ENCODE measurements around the gene ANKRD27.

- PRO-cap: no peak
Measured at GRCh38 chr19:32572533-32572962, 8.4 kb upstream of the PDCD5 start.

DNA sequence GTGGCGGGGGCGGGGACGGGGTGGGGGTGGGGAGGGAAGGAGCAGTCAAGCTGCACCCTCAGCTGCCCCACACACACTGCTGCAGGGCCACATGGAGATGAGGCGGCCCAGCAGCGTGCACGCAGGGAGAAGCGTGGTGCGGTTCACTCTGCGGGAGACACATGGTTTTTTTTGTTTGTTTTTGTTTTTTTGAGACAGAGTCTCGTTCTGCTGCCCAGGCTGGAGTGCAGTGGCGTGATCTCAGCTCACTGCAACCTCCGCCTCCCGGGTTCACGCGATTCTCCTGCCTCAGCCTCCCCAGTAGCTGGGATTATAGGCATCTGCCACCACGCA, 21.3 kb downstream of the ANKRD27 start:
- PRO-cap: no peak

DNA sequence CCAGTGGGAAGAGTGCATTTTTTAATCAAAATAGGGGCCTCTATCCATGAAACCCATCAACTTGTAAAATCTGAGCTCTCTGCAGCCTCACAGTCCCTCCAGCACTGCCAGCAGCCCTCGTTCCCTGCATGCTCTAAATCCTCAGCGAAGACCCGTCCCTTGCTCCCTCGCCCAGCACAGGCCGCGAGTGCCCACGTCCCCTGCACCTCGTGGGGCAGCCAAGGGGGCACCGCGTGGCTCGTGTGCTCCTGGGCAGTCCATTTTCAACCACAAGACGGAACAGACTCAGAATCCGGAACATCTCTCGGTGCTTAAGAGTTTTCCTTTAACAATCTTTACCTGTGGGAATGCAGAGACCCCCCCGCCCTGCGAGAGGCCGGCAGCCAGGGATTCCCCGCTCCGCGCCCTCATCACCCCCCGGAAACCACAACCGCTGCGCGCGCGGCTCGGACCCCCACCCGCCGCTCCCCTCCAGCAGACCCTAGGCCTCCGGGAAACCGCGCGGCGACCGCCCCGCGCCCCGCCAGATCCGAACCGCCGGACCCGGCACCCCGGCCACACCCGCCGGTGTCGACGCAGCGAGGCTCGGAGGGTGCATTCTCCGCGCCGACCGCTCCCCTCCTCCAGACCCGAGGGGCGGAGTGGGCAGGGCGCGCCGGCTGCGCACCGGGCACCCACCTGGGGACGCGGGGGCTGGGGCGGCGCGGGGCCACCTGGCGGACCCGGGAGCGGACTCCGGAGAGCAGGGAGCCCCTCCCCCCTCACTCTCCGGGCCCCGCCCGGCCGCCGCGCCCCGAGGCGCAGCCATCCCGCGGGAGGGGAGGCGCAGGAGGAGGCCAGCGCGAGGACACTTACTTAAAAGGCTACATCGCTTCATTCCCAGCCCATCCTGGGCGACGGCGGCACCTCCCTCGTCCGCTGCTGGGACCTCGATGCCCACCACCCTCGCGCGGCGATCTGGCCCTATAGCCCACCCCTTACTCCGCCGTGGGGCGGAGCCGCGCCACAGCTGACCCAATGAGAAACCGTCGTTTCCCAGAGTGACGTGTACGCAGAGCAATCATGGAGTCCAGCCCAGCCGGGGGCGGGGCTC, at the start of gene ANKRD27:
Gene ANKRD27 (minus strand): TSS at position 965 of the 1,093 bp plus-strand sequence.
- PRO-cap: bidirectional peak, plus-strand start outside the sequence, minus-strand start at position 951 of the sequence

- PRO-cap: no peak
Measured at GRCh38 chr19:32676207-32676929, 720 bp downstream of the RGS9BP start.

GRCh38 chr19:32677645-32678029, 2.0 kb downstream of the RGS9BP start:
- PRO-cap: no peak

DNA sequence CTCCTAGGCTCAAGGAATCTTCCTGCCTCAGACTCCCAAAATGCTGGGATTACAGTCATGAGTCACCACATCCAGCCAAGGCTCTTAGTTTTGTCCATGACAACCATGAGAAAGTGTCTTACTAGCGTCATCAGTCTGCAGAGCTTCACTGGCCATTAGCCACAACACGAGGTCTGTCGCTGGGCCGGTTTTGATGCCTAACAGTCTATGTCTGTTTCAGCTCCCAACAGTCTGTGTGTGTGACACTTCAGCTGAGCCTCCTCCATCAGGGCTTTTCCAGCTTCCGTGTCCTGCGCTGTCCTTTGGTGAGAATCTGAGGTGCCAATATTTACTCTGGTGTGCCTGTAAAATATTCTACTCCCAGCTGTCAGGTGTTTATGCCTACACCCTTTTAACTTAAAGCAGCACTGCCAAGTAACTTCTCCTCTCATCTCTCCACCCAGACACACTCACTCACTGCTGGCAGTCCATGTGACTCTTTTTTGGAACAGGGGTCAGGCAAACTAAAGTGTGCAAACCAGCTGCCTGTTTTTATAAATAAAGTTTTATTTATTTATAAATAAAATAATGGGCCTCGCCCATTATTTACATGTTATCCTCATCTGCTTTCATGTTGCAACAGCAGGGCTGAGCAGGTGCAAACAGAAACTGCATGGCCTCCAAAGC, 47.4 kb downstream of the CEP89 start:
- PRO-cap: no peak

DNA sequence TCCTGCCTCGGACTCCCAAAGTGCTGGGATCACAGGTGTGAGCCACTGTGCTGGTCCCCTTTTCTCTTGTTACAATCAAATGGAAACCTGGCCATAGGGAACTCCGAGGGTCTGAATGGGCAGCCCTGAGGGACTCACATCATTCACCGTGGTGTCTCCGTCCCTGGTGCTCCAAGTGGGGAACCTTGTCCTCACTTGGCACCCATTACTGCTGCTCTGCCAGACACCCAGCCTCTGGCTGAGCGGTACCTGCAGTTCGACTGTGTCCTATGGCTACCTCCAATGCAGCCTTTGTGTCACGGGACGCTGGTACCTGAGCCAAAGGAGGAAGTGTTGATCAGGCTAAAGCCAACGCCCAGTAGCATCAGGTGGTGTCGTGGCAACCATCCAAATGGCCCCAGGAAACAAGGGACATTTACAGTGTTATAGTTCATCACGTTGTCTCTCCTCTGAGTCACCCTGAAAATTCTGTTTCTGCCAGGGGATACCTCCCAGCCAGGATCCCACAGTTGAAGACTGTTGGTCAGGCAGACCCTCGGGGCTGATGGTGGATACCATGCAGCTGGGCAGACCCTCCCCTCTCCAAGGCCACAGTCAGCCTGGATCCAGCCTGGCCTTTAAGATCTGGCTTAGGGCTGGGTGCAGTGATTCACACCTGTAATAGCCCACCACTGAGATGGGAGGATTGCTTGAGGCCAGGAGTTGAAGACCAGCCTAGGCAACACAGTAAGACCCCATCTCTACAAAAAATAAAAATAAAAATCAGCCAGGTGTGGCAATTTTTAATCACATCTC, 10.0 kb downstream of the RHPN2 start:
- PRO-cap: no peak

- PRO-cap: no peak
Measured at GRCh38 chr19:33246608-33247285, 21.1 kb upstream of the SLC7A10 start.

DNA sequence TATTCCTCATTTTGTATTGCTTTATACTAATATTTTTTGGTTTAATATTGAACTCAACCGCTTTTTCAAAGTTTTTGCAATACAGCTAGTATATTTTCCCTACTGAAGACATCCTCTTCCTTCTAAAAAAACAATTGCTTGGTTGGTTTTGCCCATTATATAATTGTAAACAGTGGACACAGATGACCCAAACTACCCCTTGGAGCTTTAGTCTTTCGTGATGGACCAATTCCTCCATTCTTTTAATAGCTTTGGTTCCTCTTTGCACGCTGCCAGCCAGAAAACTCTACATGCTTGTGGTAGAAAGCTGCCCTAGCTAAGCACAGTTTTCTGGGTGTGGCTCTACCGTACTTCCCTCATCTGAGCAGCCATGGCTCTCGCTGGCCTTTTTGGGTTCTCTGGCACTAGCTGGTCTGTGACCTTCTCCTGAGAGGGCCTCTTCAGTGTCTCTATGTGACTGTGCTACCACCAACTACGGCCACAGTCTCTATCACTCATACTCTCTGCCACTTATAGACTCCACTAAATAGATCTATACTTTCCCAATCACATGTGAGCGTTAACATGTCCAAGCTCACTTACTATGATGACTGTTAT, 29.9 kb upstream of the CEBPA start:
- PRO-cap: no peak

- PRO-cap: no peak
Measured at GRCh38 chr19:33393374-33394067, 20.0 kb downstream of the CEBPG start.

GRCh38 chr19:33399937-33400733, 26.6 kb downstream of the CEBPG start:
- PRO-cap: no peak

DNA sequence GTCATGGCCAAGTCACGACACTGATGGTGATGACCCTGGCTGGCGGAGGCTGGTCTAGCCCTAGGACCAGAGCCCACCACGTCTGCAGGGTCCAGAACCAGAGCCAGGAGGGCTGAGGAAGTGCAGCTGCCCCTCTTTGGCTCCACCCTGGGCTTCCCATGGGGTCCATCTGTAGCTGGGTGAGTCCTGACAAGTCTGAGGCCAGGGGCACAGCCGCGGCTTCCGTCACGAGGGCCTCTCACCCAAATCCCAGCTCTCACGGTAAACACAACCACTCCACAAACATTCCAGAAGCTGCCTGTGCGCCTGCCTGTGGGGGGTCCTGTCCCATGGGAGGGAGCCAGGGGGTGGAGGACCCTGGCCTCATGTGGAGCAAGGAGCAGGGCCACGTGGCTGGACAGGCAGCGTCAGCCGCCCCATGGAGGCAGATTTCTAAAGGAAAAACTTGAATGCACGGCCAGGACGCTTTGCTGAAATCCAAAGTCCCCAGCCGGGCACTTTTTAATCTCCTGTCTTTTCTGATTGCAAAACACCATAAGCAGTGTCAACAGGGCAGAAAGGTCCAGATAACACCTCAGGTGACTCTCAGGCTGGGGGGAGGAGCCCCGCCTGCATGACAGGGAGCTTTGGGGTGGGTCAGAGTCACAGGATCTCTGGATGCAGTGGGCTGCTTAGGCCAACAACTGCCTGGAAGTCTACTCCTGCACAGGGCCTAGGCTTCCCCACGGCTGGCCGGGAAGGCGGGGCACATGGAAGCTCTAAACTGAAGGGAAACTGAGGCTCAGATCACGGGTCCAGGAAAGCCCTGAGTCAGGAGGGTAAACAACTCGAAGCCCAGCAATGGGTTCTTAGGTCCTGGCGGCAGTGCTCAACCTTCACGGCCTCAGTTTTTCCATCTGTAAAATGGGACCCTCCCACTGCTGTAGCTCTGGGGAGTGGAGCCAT, 30.0 kb downstream of the CEBPG start:
- PRO-cap: no peak

DNA sequence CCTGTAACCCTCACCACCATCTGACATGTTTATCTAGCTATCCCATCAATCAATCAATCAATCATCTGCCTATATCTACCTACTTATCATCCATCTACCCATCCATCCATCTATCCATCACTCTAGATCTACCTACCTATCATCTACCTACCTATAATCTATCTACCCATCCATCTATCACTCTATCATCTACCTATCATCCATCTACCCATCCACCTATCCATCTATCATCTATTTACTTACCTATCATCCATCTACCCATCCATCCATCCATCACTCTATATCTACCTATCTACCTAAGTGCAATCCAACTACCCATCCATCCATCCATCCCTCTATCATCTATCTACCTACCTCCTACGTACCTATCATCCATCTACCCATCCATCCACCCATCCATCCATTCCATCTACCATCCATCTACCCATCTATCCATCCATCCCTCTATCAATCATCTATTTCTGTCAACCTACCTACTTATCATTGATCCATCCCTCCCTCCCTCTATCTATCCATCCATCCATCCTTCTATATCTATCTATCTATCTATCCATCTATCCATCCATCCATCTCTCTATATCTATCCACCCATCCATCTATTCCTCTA, 48.9 kb downstream of the CEBPG start:
- PRO-cap: no peak

GRCh38 chr19:33507281-33508097, 14.1 kb downstream of the PEPD start:
- PRO-cap: no peak

- PRO-cap: no peak
Measured at GRCh38 chr19:33796212-33796773, 377 bp upstream of the KCTD15 start.

DNA sequence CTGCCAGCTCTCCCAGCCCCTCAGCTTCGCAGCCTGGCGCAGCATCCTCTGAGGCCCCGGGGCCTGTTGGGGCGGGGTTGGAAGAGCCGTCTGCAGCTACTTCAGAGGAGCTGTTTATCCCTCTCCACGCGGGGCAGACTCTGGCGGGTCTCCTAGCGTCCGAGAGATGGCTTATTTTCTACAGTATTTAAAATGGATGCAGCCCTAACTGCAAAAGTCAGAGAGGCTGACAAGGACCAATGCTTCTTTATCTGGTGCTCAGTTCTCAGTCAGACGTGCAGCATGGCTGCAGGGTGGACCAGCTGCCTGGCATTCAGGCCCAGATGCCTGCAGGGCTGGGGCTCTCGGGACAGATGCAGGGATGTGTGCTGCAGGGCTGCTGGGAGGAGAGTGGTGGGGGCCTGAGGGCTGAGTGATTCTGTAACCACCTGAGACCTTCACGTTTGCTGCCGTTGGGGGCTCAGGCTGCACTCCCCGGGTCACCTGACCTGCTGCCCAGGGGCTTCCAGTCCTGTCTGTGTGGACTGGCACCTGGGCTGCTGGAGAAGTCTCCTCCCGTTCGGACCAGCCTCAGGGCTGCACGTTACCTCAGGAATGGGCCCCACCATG, 16.6 kb downstream of the KCTD15 start:
- PRO-cap: no peak

DNA sequence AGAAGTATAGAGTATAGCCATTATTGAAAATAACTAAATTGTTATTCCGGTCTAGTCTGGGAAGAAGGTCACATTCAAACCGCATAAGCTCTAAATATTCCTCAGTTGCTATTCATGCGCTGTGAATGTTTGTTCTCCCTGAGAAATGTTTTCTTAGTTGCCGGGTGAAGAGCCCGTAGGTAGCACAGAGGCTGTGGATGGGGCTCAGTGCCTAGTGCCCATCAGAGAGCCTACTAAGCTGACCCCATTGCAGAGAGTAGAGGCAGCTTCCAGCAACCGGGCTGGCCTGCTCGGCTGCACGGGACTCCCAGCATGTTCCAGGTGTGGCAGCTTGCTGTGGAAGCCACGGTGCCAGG, 82.2 kb downstream of the KCTD15 start:
- PRO-cap: no peak

DNA sequence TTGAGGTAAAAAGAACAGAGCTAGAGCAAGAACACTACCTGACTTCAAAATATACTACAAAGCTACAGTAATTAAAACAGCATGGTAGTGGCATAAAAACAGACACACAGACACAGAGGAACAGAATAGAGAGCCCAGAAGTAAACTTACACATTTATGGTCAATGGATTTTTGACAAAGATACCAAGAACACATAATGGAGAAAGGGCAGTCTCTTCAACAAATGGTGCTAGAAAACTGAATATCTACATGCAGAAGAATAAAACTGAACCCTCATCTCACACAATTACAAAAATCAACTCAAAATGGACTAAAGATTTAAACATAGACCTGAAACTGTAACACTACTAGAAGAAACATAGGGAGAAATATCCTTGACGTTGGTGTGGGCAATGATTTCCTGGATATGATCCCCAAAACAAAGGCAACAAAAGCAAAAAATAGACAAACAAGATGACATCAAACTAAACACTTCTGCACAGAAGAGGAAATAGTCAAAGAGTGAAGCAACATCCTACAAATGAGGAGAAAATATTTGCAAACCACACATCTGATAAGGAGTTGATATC, 158.1 kb upstream of the LSM14A start:
- PRO-cap: no peak

DNA sequence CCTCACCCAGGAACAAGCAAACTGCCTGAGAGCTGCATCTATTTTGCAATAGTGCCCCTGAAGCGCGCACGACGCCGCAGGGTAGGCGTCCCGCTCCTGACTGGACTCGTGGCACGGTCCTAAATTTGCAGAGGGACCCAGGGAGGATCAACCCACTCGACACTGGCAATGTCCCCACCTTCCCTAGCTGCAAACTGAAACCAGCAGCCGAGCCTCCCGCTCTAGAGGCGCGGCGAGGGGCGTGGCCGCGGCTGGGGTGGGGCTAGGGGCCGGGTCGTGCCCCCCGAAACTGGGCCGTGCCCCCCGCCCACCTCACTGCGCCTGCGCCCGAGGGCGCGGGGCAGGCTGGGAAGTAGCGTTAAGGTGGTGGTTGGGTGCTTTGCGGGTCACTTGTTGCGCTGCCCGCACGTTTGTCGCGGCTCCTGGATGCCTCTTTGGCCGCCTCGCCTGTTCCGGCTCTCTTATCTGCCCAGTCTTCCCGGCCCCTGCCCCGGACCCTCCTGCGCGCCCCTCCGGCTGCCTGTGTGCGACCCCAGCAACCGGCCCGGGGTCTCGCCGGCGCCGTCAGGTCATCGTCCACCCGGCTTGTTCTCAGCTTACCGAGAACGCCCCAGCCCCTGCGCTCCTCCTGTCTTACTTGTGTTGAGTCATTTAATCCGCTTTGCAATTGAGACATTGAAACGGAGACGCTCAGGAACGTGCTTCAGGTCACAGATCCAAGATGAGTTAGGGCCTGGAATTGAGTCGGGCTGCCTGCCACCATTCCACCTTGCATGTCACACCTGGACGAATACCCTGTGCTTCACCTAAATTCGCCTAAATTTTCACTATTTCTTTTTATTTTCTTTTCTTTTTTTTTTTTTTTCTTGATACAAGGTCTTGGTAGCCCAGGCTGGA, 37.8 kb upstream of the LSM14A start:
- PRO-cap: bidirectional peak, plus-strand start at position 389 of the sequence, minus-strand start at position 196 of the sequence; bidirectional peak, plus-strand start at position 666 of the sequence, minus-strand start at position 587 of the sequence

- PRO-cap: no peak
Measured at GRCh38 chr19:34173641-34174022, 1.3 kb downstream of the LSM14A start.

Measured in SUDHL5 (cell line).